Left ventricle myocardium (tissue), 1 donor: ENCODE measurements around the genes PAOX and SPRN.

GRCh38 chr10:132410322-132410685 is 13.3 kb downstream of the PWWP2B start:
- PRO-cap, result no peak

DNA sequence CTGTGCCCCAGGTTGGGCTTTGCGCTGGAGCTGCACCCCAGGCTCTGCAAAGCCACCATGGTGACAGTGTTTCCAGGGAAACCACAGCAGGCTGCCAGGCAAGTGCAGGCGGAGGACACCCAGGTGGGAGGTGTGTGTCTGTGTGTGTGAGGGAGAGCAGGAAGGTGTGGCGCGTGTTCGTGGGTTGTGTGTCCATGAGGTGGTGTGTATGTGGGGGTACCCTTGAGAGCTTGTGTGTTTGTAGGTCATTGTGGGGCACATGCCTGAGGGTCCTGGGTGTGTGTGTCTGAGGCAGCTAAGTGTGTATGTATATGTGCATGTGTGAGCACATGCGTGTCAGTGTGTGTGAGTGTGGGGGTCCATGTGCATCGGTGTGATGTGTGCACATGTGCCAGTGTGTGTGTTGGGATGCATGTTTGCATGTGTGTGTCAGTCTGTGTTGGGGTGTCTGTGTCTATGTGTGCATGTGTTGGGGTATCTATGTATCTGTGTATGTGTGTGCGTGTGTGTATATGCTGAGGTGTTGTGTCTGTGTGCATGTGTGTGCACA is 33.1 kb downstream of the PWWP2B start:
- PRO-cap, result no peak

DNA sequence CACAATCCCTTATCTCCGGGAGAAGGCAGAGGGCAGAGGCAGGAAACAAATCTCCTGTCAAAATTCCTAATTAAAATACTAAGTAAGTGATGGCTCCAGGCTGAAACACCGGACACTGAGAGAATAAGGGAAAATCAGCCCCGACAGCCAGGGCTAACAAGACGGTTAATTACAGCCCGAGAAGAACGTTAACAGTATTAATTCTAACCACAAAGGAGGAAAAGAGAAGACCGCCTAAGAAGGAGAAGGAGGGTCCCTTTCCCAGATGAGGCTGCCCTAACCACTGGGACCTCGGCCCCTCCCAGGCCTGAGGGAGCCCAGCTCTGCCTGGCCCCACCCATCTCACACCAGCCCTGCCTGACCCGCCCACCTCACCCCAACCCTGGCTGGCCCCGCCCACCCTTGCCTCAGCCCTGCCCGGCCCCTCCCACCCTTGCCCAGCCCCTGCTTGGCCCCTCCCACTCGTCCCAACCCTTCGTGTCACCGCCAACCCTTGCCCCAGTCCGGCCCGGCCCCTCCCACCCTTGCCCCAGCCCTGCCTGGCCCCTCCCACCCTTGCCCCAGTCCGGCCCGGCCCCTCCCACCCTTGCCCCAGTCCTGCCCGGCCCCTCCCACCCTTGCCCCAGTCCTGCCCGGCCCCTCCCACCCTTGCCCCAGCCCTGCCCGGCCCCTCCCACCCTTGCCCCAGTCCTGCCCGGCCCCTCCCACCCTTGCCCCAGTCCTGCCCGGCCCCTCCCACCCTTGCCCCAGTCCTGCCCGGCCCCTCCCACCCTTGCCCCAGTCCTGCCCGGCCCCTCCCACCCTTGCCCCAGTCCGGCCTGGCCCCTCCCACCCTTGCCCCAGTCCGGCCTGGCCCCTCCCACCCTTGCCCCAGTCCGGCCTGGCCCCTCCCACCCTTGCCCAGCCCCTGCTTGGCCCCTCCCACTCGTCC is 51.5 kb downstream of the PWWP2B start:
- PRO-cap, result unidirectional peak, minus-strand start at position 285 of the sequence

- PRO-cap, result no peak
Observed at GRCh38 chr10:132452904-132453546, 56.0 kb downstream of the PWWP2B start.

- PRO-cap, result no peak
Observed at GRCh38 chr10:132455312-132455840, 58.4 kb downstream of the PWWP2B start.

DNA sequence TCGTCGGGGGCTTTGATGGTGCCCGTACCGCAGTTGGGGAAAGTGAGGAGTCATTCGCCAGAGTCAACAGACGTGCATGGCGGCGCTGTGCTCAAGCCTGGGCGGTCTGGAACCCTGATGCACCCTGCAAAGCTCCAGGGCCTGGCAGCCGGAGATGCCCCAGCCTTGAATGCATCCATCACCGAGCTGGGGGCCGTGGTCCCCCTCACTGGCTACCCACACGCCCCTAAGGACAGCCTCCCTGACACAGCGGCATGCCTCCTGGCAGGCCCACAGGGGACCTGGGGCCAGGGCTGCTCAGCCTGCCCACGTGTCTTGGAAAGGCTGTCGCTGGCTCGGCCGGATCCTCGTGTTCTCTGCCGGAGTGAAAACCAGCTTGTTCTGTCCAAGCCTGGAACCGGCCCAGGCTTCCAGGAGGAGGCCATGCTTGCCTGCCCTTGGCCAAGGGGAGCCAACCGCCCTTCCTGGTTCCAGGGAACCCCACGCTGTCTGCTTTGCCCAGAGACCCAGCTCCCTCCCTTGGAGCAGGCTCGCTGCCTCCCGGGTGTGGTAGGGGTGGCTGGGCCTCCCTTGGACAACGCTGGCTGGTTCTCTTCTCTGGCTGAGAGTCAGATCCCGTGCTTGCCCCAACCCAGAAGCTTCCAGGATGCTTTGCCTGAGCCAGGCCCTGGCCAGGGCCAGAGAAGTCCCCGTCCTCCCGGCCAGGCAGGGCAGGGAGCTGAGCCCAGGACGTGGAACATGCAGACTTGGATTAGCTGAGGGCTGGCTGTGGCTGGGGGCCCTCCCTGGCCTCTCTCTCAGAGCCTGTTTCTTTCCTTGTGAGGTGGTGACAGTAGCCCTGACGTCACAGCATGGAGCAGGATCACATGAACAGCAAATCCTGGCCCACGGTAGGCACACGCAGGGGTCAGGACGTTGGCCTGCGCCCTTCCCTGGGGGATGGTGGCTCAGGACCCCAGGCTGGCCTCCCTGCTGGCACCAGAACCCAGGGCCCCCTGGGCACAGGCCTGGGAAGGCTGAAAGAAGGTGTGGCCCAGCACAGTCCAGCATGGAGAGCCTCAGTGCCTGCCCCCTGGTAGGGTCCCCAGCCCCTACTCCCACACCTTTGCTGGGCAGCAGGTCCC is 67.3 kb downstream of the PWWP2B start:
- PRO-cap, result bidirectional peak, plus-strand start at position 454 of the sequence, minus-strand start at position 283 of the sequence; bidirectional peak, plus-strand start at position 897 of the sequence, minus-strand start at position 797 of the sequence

- PRO-cap, result no peak
Observed at GRCh38 chr10:132466307-132466893, 69.4 kb downstream of the PWWP2B start.

GRCh38 chr10:132516495-132517866 is 20.6 kb upstream of the INPP5A start:
- PRO-cap, result bidirectional peak, plus-strand start at chr10:132516894, minus-strand start at chr10:132516784; unidirectional peak, minus-strand start at chr10:132516938; bidirectional peak, plus-strand start at chr10:132517497, minus-strand start at chr10:132517358

GRCh38 chr10:132550894-132552166 is 13.7 kb downstream of the INPP5A start:
- PRO-cap, result no peak

DNA sequence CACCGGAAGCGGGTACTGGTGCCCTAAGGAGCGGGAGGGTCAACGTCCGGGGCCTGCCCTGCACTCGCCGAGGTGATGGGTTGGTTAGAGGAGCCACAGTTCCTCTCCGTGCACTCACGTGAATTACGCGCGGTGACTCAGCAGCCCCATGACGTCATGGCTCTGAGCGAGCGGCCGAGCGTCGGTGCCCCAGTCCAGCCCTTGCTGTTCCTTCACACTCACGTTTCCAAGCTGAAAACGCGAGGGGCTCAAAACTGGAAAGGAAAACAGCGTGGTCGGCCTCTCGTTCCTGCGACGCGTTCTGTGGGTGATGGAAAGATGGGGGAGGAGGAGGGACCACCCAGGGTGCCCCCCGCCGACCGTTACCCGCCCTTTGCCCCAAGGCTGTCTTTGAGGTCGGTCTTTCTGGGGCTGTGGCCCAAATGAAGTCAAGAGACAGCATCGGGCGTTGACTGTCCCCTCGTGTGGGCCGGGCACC is 70.3 kb upstream of the CFAP46 start:
- PRO-cap, result no peak

DNA sequence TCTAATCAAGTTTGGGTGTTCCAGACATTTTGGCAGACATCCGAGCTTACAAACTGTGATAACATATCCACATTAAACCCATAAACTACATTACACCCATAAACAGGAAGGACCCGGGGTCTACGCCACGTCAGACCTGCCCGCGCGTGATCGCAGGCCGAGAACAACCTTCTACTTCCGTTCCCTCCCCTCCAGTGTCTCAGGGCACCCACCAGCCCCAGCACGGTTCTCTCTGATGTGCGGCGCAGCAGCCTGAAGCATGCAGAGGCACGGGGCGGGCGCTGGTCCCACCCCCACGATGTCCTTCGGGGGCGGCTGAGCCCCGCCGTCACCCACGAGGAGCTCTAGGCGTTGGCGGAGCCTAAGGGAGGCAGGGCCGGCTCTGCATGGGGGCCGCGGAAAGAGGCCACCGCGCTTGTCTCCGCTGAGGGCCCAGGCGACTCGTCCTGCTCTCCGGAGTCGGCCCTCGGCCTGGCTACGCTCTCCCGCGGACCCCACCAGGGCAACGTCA is 65.8 kb upstream of the ADGRA1 start:
- PRO-cap, result no peak

DNA sequence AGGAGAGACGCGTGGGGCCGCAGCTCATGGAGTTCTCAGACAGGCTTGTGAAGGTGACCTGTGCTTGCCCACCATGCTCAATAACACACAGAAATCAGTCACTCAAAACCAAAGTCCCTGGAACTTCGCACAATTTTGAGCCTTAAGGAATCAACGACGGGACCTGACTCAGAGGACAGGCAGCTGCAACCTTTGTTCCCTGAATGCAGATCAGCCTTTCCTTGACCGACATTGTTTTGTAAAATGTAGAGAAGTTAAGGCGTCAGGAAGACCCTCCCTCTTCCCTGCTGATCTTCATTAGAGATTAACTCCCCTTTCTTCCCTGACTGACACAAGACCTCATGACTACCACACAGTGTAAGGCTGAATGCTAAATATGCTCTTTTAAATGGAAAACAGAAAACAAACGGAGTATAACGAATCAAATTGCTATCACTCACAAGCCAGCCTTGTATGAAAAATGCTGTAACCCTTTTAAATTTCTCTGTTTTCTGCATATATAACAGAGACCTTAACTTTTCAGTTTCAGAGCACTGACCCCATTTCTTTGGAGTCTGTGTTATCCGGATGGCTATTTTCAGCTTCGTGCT is 8.3 kb upstream of the KNDC1 start:
- PRO-cap, result no peak

DNA sequence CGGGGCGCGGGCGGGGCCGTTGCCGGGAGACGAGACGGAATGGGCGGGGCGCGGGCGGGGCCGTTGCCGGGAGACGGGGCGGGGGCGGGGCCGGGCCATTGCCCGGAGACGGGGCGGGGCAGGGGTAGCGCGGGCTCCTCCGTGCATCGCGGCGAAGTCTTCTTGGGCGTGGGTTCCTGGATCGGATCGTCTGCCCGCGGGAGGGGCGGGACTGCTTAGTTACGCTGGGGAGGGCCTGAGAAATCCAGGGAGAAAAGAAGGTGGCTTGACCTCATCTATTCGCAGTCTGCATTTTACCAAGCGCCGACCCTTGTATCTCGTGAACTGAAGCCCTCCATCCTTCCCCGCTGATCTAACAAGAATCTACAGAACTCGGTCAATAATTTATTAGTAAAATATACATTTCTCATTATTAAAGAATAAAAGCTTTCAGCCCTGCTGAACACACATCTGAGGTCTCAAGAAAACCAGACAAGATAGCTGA is 14.6 kb downstream of the ADAM8 start:
- PRO-cap, result no peak

- PRO-cap, result no peak
Observed at GRCh38 chr10:133289714-133290465, 13.2 kb upstream of the ADAM8 start.

GRCh38 chr10:133309584-133310078 is 917 bp downstream of the ZNF511 start:
- PRO-cap, result no peak

DNA sequence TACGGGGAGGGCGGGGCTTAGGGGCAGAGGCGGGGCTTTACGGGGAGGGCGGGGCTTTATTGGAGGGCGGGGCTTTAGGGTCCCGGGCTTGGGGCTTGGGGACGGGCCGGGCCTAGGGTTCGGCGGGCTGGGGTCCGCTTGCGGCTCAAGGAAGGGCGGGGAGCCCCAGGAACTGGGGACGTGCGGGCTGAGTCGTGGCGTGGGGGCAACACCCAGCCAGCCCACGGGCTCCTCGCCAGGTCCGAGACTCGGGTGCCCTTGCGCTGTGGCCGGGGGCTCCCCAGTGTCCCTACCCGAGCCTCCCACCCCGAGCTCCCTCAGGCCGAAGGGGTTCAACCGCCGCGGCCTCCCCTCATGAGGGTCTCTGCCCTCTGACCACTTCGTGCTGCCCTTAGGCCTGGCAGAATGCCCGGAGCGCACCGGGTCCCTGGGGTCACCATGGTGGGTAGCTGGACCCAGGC is 318 bp upstream of the FUOM start:
- PRO-cap, result no peak

DNA sequence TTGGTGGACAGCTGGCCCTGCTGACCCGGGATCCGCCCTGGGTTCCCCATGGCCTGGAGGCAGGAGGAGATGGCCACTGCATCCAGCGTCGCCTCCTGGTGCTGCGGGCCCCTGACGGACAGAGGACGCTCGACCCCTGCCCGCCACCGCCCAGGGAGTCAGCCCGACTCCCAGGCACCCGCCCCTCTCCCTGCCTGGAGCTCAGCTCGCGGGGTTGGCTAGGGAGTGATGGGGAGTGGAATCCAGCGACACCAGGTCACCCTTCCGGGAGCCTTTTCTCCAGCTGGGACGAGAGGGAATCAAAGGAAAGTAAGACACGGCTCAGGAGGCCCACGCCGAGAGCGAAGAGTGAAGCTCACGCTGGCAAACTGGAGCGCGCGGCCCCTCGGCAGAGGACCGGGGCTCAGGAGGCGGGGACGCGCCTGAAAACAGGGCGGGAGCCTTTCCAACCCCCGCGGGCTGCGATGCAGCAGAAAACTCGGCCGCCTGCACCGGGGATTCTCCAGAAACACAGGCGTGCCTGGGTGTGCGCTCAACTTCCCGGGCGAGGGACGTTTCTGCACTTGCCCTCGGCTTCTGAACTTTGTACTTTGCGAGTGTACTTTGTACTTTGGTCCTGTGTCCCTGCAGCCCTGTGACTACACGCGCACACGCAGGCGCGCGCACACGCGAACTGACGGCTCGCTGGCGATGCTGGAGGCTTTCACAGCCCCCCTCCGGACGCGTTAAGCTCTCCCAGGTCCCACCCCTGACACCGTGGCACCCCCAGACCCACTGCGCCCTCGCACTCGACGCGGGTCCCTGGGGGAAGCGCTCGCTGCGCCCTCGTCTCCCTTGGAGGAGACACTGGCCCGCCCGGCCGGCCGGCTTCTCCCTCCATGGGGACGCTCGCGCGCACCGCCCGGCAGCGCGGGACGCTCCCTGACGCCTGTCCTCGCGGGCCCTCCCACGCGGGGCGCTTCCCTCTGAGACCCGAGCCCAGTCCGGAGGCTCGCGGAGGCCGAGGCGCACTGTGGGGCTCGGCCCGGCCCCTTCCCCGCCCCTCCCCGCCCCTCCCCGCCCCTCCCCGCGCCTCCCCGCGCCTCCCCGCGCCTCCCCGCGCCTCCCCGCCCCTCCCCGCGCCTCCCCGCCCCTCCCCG is 688 bp upstream of the PAOX start:
- PRO-cap, result unidirectional peak, plus-strand start at position 282 of the sequence; bidirectional peak, plus-strand start at position 665 of the sequence, minus-strand start at position 578 of the sequence; unidirectional peak, minus-strand start at position 837 of the sequence; bidirectional peak, plus-strand start outside the sequence, minus-strand start at position 1,014 of the sequence

DNA sequence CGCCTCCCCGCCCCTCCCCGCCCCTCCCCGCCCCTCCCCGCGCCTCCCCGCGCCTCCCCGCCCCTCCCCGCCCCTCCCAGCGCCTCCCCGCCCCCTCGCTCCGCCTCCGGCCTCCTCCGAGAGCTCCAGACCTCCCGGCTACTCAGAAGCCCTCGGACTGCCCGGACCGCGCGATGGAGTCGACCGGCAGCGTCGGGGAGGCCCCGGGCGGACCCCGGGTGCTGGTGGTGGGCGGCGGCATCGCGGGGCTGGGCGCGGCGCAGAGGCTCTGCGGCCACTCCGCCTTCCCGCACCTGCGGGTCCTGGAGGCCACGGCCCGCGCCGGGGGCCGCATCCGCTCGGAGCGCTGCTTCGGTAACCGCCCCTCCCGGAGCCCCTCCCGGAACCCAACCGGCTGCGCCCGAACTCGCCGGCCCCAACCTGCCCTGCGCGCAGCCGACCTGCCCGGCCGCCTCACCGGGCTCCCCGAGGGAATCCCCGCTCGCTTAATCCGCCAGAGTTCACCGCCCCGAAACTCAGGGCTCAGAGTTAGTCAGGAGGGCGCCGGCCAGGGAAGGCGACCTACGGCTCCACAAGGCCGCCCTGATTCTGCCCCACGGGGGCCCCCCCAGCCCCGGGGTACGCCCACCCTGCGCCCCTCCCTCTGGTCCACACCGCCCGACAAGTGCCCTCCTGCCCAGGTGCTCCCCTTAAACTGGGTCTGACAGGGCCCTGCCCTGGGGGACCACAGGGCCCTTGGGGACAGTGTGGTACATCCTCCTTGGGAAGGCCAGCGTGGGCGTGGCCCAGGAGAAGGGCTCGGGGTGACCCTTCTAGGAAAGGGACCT is at the start of gene PAOX:
Gene PAOX (plus strand): TSS at position 119 of the 827 bp plus-strand sequence.
- PRO-cap, result bidirectional peak, plus-strand start at position 145 of the sequence, minus-strand start outside the sequence

DNA sequence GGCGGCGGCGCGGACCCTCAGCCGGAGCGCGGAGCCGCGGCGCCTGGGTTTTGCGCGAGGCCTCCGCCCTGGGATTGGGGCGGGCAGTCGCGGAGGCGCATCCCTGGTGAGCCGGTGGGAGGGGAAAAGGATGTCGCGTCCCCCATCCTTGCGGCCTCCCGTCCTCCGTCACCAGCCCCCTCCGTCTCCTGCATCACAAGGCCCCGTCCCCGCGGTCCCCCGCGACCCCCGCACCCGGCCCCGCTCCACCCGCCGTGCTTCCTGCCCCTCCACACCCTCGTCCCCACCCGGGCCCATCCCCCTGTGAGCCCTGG is at the start of gene SPRN:
Gene SPRN (minus strand): TSS at position 76 of the 314 bp plus-strand sequence.
- PRO-cap, result no peak

- PRO-cap, result no peak
Observed at GRCh38 chr10:133526755-133527158, 406 bp upstream of the CYP2E1 start.